Measurements from ENCODE around the gene TAOK3.

DNA sequence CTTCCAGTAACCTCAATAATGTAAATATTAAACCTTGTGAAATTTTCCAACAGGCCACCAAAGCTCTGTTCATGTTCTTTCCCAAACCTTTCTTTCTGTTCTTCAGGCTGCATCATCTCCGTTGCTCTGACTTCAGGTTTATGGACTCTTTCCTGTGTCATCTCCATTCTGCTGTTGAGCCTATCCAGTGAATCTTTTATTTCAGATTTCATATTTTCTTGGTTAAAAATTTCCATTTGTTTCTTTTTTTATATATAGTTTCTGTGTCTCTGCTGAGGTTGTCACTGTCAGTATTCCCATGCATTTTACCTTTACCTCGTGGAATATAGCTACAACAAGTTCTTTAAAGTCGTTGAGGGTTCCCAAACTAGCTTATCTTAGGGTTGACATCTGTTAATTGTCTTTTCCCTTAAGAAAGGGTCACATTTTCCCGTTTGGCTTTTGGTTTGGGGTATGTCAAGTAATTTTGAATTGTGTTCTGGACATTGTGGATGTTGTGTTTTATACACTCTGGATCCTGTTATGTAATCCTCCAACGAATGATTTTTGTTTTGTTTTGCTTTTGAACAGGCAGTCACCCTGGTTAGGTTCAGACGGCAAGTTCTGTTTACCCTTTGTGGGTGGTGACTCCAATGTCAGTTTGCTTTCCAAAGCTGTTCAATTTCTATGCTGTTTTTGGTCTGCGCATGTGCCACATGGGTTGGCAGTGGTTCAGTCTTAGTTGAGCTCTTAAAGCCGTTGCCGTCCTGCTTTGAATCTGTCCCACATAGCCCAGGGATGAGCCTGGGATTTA is 85.0 kb downstream of the TESC start:
- PRO-cap, result no peak

- PRO-cap, result no peak
These were observed 45.4 kb downstream of the TESC start for GRCh38 chr12:117053806-117054217.

DNA sequence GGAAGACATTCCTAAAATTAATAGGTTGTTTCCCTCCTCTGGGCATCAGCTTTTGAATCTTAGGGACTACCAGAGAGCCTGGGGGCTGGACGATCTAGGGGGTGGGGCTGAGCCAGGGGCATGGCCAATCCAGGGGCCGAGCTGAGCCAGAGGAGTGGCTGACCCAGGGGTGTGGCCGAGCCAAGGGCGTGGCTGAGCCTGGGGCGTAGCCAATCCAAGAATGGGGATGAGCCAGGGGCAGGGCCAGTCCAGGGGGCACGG is 219.2 kb upstream of the NOS1 start:
- PRO-cap, result no peak

- PRO-cap, result unidirectional peak, minus-strand start at chr12:118372788; bidirectional peak, plus-strand start at chr12:118373189, minus-strand start at chr12:118372889
These were observed at the start of gene TAOK3 for GRCh38 chr12:118372264-118373014. Gene TAOK3 (minus strand): TSS chr12:118372907.

DNA sequence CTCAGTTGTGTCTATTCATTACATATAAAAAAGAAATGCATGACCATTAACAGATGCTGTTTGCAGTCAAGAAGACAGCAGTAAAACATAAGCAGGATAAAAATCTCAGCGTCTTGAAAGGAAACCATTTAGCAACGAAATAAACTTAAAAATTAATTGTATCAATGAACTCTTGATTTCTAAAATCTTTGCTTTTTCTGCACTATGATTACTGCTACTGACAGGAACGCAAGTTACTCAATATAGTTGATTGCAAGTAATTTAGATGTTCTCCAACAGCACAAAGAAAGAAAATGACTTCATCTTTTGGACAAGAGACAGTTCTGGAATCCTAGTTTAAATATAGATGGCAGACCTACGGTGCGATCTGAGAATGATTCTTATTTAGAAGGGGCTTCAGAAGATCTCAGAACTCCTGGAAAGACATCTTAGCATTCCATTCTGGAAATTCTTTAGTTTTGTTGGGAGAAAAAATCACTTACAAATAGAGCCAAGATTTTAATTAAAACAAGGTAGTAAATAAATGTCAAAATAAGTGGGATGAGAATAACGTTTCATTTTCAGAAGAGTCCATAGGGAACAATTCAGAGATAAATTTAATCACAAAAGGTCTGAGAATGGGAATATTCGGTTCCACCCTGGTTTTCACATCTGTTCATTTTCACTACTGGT is 1.4 kb upstream of the SUDS3 start:
- PRO-cap, result no peak

DNA sequence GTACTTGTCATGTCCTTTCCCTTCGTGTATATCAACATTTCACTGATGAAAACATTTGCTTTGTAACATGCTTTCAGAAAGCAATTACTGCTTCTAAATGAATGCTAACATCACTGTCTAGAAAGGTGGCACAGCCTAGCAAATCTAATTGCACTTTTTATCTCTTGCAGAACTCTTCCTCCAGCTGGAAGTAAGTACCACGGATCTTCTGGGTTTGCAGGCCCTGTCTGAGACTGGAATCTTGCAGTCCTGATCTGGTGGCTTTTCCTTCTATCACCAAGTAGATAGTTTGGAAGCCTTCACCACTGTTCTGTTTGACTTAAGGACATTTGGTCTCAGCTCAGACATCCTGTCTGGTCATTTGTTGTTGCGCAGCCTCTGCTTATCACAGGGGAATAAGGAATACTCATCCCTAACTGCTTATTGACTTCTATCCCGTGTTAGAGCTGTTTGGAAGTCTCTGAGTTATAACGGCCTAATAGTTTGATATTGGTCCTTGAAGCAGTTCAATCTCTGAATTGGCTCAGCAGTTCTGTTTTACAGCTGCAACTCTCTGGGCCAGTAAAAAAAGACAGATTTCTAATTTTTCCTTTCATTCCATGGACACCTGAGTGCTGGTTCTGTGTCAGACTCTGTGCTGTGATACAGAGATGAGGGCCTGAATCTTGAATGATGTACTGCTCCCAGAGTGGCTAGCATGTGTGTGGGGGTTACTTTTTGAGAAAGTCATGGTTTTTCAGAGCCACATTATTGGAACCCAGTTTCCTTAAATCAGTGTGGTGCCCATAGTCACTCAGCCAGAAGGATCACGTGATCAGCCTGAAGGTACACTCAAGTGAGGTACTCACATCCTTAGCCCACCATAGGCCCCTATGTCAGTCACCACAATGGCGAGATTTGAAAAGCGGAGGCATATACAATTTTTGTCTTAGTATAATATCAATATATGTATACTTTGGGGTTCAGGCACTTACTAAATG is 13.7 kb downstream of the SUDS3 start:
- PRO-cap, result no peak

GRCh38 chr12:119182732-119183590 is 4.2 kb downstream of the HSPB8 start:
- PRO-cap, result no peak

DNA sequence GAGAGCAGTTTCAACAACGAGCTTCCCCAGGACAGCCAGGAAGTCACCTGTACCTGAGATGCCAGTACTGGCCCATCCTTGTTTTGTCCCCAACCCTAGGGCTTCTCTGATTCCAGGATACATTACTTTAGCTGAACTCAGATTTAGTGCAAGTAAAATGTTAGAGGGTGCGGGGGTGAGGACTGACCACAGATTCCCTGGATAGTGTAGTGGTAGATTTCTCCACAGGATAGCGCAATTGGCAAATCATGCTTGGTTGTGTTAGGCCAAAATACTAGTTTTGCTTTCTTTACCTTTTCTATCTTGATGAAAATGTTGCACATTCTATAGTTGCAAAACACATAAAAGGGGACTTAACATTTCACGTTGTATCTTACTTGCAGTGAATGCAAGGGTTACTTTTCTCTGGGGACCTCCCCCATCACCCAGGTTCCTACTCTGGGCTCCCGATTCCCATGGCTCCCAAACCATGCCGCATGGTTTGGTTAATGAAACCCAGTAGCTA is 15.1 kb downstream of the HSPB8 start:
- PRO-cap, result no peak

DNA sequence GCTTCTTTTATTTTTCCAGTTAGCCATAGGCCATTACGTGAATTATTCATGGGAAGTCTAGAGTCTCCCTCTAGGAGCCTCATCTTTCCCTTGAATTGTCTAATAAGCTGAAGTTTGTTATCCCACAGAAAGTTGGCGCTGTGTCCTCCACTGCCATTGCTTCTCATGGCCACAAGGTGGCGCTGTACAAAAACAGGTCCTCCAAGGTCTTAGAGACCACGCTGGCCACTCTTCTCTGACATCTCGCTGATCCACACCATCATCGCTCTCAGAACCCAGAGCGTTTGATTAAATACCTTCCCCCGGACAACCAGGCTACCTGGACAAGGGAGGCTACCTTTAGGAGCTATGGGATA is 109.9 kb downstream of the CCDC60 start:
- PRO-cap, result no peak

- PRO-cap, result no peak
These were observed 31.4 kb downstream of the PRKAB1 start for GRCh38 chr12:119699276-119699791.

DNA sequence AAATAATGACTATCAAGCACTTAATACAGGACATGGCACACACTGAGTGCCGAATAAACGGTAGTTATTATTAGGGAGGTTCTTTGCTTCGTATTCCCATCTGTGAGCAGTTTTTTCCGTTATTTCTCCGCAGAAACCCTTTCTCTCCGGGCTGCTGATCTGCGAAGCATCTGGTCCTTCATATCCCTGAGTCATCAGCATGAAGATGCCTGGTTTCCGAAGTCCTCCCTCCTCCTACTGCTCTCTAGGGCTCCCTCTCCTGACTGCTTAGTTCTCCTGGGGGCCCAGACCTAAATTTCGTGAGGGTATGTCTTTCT is 737 bp upstream of the BICDL1 start:
- PRO-cap, result no peak

DNA sequence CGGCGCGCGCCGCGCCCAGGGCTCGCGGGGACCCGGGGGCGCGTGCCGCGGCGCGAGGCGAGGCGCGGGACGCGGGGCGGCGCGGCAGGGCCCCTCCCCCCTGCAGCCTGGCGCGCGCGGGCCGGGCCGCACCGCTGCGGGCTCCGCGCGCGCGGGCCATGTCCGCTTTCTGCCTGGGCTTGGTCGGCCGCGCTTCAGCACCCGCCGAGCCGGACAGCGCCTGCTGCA is 589 bp downstream of the BICDL1 start:
- PRO-cap, result no peak

- PRO-cap, result no peak
These were observed 17.6 kb downstream of the RAB35 start for GRCh38 chr12:120098831-120099474.

GRCh38 chr12:120110744-120111321 is 5.7 kb downstream of the RAB35 start:
- PRO-cap, result no peak

DNA sequence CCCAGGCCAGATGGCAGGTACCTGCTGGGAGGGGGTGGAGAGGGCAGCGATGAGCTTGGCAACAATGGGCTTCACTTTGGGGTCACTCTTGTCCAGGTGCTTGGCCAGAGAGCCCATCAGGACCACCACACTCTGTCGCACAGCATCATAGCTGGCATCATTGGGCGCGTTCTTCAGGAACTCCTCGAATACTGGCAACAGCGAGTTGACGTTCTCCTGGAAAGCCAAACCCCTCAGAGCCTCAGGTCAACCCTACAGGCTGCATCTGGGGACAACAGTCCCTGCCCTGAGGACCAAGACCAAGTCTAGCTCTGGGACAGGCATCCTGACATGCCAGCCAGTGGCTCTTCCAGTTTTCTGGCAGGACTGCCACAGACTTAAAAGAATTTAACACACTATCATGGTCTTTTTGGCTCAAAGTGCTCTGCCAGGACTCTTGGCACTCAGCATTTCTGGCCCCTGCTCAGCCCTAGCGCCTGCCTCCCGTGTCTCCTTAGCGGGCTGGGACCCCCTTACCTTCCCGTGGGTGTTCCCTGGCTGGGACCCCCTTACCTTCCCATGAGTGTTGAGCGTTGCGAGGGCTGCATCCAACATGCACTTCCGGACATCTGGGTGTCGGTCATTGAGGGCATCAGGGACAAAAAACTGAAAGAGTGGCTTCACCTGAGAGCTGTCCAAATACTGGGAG is 36.8 kb upstream of the RAB35 start:
- PRO-cap, result no peak

DNA sequence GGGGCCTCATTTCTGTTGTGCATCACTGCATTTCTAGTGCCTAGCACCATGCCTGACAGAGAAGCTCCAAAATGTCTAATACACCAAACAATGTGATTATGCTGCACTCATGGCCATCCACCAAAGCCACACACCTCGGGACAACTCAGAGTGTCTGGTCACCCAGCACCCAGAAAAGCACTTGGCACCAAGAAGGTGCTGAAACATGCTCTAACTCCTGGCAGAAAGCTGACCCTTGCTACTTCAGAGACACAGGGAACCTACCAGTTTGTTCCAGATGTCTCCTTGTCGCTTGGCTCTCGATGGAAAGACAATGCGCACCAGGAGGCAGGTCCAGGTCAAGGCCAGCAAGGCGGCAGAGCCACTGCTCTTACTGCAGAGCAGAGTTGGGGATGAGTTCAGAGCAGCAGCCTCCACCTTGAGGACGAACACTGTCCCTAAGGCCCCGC is 11.2 kb downstream of the GCN1 start:
- PRO-cap, result no peak

DNA sequence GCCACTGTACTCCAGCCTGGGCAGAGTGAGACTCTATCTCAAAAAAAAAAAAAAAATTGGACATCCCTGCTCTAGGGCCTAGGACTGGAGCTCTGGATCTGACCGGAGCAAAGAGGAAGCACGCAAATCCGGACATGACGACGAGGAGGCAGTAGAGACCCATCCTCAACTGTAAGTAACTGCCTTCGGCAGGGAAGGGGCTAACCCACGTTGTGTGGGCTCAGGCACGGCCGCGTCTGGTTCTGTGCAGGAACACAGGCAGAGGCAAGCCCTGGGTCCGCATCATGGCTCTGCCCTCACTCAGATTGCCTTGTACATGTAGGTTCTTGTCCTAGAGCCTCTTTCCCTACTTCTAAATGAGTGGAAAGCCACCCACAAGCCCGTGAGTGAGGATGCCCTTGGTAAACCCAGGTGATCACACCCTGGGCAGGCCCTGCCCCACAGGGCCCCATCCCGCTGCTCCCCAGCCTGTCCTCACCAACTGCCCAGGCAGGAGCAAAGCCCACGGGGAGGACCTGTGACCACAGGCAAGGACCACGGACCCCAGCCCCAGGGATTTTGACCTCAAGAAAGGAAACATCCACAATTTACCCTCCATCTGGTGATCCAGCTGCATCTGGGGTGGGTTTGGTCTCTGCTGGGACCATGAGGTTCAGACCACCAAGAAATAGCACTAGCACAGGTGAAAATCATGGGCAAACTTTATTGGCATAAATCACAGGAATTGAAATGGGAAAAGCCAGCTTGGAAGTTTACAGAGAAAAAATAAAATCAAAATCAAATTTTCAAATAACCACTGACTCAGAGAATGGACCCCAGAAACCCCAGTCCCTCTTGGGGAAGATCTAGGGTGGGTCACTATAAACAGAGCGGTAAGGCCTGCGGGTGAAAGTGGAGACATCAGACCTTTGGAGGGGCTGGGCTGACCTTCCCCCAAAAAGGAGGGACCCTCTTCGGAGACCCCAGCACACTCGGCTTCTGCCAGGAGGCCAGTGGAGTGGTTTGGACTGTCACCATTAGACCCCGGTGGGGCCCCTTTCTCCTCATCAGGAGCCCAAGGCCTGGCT is 9.2 kb upstream of the RPLP0 start:
- PRO-cap, result no peak

- PRO-cap, result no peak
These were observed 12.1 kb downstream of the PXN start for GRCh38 chr12:120253353-120253848.

DNA sequence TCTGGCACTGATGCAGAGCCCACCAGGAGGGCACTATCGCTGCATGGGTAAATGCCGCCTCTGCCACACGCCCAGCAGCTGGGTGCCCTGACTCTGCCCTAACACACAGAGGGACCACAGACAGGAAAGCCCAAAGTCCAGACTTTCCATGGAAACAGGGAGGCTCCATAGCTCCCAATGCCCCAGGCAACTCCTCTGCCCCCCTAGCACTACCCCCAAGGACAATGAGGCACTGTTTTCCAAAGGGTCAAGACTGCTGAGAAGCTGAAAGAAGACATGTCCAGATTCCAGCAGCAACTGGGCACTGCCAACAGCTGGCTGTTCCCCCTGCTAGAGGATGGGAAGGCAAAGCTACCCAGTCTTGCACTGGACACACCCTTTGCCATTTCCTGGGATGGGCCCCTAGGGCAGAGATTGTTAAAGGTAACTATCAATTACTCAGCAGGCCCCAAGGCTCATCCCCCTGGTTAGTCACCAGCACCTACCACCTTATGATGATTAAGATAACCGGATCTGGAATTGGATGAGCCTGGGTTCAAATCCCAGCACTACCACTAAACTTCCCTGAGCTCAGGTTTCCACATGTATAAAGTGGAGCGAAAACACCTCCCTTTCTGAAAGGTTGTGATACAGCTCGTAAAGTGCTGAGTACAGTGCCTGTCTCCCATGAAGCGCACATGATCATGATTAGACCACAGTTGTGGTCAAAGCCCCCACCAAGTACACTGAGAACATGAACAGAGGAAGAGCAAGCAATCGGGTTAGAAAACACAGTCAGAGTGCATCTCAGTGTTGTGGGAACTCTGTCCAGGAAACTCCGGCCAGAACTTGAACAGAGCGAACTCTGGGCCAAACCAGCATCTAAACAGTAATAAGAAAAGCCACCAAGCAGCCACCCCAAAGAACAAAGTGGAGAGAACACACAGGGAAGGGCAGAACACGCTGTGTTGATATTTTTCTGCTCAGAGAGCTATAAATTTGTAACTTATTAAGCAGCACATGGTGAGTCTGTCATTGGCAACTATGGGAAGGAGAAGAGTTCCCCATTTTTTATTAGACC is 3.2 kb downstream of the PXN start:
- PRO-cap, result no peak

DNA sequence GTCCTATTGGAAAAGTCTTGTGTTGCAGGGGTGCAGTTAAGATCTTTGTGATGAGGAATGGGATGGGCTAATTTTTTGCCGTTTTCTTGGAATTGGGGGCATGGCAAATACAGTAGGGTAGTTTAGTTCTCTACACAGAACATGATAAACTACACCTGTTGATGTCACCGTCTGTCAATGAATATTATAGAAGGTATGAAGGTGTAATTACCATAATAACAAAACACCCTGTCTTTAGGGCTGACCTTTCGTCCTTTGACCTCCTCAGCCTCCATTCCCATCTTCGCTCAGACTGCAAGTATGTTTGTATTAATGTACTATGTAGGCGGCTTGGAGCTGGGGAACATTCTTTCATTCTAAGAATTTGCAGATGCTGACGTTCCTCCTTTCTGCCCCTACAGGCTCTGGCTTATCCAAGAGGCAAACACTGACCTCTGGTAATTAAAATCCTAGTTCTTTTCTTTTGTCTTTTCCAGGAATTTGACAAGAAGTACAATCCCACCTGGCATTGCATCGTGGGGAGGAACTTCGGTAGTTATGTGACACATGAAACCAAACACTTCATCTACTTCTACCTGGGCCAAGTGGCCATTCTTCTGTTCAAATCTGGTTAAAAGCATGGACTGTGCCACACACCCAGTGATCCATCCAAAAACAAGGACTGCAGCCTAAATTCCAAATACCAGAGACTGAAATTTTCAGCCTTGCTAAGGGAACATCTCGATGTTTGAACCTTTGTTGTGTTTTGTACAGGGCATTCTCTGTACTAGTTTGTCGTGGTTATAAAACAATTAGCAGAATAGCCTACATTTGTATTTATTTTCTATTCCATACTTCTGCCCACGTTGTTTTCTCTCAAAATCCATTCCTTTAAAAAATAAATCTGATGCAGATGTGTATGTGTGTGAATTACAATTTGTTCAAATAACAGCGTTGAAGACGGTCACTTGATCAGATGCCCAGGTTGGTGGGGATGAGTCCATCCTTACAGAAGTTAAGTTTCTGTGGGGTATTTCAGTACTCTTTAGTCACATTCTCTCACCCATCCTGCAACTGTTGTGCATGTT is 2.0 kb downstream of the DYNLL1 start:
- PRO-cap, result no peak